ENCODE measurements around a stretch of chr7.

- PRO-cap, 10 experiments, result no peak in any of the 10 experiments
Measured at GRCh38 chr7:65631-65981, 126.8 kb upstream of the FAM20C start.

DNA sequence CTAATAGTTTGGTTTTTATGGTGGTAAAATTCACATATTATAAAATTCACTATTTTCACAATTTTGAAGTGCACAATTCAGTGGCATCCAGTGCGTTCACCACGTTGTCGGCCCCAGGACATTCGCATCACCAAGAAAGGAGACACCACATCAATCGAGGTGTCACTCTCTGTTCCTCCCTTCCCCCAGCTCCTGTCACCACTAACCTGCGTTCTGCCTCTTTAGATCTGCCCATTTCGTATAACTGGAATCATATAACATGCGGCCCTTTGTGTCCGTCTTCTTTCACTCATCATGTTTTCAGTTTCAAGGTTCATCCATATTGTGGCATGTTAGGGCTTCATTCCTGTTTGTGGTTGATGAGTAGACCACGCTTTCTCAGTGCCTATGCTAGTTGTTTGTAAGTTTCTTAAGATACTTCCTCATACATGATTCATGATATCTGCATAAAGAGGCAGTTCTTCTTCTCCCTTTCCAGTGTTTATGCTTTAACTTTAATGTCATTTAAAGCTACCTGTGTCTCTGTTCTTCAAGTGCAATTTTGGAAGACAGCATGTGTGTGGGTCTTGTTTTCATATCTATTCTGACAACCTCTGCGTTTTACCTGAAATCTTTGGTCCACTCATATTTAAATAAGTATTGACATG, 79.6 kb upstream of the FAM20C start:
- PRO-cap, 10 experiments, result peak in 1 of 10 experiments; most common minus-strand start position 296 of the sequence (in 1)

DNA sequence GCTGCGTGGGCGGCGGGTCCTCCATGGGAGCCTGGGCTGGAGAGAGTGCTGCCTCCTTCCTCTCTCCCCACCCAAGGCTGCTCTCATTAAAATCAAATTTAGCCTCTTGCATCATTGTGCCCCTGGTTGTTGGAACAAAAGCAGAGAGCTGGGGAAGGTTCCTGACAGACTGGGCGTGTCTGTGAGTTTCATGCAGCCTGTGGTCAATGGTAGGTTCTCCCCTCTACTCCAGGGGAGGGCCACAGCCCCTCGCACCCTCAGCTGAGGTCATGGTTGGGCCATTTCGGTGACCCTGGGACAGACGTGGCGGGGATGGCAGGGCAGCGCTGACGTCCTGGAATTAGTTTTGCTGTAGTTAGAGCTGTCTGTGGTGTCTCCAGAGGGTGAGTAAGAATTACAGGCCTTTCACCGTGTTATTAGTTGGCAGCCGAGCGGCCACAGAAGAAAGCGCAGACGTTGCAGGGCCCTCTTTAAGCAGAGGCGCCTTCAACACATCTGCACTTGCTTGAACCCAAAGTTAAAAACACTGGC, 2.6 kb downstream of the FAM20C start:
- PRO-cap, 10 experiments, result no peak in any of the 10 experiments

- PRO-cap, 10 experiments, result no peak in any of the 10 experiments
Measured at GRCh38 chr7:195476-196025, 3.2 kb downstream of the FAM20C start.

DNA sequence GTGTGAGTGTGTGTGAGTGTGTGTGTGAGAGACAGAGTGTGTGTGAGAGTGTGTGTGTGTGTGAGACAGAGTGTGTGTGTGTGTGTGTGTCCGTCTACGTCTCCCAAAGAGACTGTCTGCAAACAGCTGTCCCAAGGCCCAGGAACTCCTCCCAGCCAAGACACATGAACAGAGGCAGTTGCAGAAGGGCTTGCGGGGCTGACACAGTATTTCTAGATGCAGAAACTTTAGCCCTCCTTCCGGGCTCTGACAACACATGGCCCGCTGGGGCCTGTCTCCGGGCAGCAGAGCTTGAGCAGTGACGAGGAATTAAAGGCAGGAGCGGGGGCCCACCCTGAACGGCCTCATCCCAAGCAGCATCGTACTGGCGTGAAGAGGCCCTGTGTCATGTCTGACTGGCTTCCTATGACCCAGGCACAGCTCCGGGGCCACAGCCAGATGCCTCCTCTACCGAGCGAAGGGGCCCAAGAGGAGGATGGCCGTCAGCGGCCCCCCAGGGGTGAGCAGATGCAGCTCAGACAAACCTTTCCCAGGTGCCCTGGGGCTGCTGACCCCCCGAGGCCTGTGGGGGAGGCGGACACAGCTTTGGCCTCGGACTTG, 24.4 kb downstream of the FAM20C start:
- PRO-cap, 10 experiments, result no peak in any of the 10 experiments

DNA sequence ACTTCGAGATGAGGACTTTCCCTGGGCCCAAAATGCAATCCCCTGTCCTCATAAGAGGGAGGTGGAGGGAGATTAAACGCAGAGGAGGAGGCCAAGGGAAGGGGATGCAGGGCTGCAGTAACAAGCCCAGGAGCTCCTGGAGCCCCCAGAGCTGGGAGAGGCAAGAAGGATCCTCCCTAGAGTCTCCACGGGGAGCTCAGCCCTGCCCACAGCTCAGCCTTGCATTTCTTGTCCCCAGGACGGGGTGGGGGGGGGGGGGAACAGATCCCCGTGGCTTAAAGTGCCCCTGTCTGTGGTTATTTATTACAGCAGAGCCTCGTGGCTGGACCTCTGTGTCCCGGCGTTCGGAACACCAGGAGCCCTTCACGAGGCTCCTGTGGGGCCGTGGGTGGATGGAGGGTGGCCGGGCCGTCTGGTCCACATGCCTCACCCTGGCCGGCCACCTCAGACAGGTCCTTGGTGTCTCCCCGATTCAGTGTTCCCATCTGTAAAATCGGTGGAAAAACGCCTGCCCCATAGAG, 37.8 kb downstream of the FAM20C start:
- PRO-cap, 10 experiments, result no peak in any of the 10 experiments

- PRO-cap, 10 experiments, result no peak in any of the 10 experiments
Measured at GRCh38 chr7:230853-231450, 38.6 kb downstream of the FAM20C start.

DNA sequence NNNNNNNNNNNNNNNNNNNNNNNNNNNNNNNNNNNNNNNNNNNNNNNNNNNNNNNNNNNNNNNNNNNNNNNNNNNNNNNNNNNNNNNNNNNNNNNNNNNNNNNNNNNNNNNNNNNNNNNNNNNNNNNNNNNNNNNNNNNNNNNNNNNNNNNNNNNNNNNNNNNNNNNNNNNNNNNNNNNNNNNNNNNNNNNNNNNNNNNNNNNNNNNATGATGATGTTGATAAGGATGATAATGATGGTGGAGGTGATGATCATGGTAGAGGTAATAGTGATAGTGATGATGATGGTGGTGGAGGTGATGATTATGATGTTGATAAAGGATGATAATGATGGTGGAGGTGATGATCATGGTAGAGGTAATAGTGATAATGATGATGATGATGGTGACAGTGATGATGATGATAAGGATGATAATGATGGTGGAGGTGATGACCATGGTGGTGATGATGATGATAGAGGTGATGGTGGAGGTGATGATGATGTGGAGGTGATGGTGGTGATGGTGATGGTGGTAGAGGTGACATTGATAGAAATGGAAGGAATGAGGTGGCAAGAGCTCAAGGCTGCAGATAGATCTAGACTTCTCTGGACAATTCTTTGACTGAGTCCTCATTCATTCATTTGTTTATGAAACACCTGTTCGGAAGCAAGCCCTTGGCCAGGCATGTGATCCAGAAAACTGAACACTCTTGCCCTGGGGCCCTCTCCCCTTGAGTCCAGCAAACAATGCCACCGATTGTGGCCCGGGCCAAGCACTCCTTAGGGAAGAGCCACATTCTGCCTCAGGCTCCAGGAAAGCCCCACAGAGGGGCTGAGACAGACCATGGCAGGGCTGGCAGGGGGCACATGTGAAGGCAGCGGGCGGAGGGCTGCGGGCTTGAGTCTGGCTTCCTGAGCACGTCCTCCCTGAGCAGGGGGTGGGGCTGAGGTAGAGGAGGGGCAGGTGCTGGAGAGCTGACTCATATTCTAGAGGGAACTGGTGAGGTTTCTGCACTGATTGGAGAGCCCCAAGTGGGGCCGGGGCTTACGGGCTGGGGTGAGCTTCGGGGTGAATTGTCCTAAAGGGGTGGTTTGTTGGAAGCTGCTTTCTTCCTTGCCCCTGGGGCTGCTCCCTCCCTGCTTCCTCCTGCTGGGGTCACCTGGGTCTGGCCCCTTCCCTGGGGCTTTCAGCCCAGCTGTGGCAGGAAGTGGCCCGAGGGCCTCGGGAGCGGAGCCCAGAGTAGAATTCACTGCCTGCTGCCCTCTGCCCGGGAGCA, 48.1 kb downstream of the FAM20C start:
- PRO-cap, 10 experiments, result peak in 3 of 10 experiments; most common plus-strand start position 992 of the sequence (in 1); most common minus-strand start position 884 of the sequence (in 1)

DNA sequence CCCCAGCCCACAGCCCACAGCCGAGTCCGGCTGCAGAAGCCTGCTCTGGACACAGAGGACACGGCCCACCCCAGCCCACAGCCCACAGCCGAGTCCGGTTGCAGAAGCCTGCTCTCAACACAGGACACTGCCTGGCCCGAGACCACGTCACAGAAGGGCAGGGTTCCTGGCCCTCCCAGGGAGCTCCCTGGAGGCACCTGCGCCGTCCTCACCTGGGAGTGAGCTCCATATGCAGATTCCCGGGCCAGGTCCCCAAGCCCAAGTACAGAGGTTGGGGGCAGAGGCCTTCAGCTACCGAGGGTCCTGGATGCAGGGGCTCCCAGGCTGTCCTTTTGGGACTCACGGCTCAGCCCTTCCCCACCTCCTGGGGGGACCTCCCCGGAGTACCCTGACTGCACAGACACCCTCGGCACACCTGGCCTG, 23.8 kb upstream of the FOXL3 start:
- PRO-cap, 10 experiments, result no peak in any of the 10 experiments

DNA sequence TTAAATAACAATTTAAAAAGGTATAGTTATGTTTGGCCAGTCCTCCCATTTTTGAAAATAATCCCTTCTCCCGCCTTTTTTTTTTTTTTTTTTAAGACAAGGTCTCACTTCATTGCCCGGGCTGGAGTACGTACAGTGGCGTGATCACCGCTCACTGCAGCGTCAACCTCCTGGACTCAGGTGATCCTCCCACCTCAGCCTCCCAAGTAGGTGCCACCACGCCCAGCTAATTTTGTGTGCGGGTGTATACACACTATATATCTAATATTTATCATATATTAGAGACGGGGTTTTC, 16.3 kb downstream of the FOXL3 start:
- PRO-cap, 10 experiments, result peak in 9 of 10 experiments; most common minus-strand start position 84 of the sequence (in 7)

DNA sequence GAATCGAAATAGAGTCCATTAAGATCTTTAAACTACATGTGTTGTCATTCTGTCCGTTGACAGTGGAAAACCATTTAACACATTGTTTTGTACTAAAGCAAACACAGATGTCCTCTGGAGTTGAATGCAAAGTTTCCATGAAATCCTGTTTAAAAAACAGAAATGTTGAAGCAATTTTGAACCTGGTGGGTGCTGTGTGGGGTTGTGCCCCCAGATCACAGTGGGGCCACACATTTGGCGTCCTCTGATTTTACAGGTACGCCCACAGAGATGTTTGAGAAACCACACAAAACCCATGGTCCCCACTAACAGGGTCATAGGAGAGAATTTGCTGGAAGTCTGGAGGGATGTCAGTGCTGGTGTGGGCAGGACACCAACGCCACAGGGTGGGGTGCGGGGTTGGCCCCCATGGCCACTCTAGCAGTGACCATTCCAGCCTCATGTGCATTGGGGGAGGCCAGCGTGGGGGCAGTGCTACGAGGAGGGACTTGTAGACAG, 33.8 kb downstream of the FOXL3 start:
- PRO-cap, 10 experiments, result peak in 1 of 10 experiments; most common minus-strand start position 202 of the sequence (in 1)

DNA sequence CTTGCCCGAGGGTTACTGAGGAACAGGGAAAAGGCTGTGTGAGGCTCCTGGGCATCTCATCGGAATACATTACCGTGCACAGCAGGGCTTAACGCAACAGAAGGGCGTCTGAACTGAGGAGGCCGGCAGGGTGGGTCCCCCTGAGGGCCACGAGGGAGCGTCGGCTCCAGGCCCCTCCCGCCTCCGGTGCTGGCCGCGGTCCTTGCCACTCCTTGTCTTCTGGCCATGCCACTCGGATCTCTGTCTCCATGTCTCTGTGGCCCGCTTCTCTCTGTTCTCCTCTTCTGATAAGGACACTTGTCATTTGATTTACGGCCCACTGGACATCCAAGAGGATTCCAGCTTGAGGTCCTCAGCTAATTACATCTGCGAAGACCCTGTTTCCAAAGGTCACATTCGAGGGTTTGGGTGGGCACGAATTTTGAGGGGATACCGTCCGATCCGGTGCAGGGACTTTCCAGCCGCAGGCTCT, 50.7 kb downstream of the FOXL3 start:
- PRO-cap, 10 experiments, result no peak in any of the 10 experiments

DNA sequence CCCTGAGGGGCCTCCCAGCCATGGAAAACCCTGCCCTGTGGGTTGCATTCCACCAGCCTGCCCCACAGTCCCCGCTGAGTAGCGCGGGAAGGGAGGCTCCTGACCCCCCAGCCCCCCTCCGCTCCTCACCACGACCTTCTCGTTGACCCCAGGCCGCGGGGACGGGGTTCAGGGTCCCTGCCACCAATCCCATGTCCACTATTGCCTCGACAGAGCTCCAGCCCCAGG, 57.7 kb downstream of the FOXL3 start:
- PRO-cap, 10 experiments, result no peak in any of the 10 experiments

DNA sequence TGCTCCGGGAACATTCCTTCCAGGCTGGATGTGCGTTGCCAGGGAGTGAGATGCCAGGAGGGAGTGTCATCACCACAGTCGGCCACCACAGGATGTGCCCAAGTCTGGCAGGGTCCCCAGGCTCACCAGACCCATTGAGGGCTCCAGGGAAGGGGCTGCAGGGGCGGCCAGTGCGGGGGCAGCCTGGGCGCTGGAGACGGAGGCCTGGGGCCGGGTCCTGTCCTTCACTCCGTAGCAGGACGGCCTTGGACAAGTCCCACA, 63.9 kb downstream of the FOXL3 start:
- PRO-cap, 10 experiments, result no peak in any of the 10 experiments

DNA sequence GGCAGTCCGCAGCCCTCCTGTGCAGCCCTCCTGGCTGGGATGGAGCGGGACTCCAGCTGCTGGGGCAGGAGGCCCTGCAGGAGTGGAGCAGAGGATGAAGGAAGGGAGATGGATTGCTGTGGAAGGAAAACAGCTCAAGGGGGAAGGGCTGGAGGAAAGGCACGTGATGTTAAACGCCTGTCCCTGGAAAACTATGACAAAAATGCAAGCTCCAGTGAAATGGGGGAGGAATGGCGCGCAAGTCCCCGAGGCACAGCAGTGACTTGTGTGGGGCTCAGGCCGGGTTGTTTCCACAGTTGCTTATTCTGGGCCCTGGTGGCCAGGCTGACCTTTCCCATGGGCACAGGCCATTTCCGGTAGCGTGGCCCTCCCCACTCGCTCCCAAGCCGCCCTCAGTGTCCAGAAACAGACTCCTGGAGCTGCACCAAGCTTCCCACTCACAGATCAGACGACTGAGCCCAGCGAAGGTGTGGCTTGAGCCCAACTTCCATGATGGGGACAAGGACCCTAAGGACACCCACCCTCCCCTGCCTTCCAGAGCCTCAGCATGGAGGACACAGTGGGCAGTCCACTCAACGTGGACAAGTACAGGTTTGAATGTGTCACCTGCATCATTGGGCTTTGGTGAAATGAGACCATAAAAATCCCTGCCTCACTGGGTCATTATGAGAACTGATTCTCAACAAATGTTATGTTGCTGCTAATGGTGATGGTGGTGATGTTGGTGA, 68.2 kb upstream of the PDGFA start:
- PRO-cap, 10 experiments, result no peak in any of the 10 experiments

GRCh38 chr7:801852-802993, 30.1 kb upstream of the SUN1 start:
- PRO-cap, 10 experiments, result peak in 9 of 10 experiments; most common plus-strand start chr7:802106 (in 7); most common minus-strand start chr7:802002 (in 6)

DNA sequence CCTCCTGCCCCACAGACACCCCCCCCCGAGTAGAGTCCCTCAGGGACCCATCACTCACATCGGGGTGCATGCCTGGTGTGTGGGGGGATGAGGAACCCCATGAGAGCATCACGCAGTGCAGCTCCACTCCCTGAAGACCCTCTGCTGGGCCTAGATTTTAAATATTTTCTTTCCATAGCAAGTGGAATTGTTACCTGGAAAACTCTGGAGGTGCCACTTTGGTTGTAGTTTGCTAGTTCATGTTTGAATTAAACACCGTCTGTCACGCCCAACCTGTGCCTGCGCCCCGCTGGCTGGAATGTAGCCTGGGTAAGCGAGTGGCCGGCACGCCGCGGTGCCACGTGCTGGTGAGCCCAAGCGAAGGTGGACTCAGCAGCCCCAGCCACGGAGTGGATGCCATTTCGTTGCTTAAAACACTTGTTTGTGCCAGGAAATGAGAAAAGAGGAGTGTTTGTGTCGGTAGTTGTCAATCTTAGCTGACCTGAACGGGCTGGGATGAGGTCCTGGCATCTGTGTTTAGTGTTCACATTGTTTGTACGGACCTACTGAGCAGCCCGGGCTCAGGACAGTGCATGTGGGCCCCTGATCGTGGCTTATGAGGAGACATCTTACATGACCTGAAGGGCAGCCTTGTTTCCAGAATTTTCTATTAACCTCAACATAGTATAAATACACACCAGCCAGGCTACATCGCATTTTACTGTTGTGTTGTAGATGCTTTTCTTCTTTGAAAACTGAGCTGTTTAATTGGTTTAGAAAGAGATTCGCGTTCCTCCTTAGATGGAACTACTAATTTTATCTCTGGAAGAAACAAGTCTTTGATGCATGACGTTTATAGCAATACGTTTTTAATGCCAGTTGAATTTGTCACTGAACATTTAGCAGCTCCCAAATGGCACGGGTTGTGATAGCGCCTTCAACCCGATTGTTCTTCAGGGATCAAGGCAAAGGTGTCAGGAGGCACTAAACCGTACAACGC, 2.9 kb downstream of the GET4 start:
- PRO-cap, 10 experiments, result peak in 1 of 10 experiments; most common plus-strand start position 337 of the sequence (in 1); most common minus-strand start position 300 of the sequence (in 1)

GRCh38 chr7:892520-893613, 16.5 kb downstream of the GET4 start:
- PRO-cap, 10 experiments, result no peak in any of the 10 experiments

DNA sequence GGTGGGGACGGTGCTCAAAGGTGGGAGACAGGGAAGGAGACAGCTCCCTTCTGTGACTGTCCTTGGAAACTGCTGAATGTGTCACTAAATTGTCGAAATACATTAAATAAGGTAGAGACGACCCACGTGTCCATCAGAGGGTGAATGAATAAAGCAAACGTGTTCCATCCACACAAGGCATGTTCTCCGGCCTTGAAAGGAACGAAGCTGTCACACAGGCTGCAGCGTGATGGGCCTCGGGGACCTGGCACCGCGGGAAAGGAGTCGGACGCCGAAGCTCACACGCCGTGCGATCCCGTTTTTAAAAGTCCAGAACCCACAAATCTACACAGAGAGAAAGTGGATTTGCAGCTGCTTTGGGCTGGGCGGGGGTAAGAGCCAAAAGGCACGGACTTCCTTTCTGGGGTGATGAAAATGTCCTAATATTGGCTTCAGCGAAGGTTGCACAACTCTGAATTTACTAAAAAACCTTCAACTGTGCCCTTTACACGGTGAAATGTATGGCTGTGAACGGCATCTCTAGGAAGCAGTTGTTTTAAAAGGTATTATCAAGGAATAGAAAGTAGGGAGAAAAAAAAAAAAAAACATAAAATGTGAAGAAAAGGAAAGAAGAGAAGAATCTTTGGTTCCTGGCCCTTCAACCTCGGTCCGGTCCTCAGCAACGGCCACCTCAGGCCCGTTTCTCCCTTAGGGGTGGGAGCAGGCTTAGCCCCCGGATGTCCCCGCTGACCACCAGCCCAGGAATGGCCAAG, 23.1 kb downstream of the ADAP1 start:
- PRO-cap, 10 experiments, result peak in 1 of 10 experiments; most common minus-strand start position 309 of the sequence (in 1)

DNA sequence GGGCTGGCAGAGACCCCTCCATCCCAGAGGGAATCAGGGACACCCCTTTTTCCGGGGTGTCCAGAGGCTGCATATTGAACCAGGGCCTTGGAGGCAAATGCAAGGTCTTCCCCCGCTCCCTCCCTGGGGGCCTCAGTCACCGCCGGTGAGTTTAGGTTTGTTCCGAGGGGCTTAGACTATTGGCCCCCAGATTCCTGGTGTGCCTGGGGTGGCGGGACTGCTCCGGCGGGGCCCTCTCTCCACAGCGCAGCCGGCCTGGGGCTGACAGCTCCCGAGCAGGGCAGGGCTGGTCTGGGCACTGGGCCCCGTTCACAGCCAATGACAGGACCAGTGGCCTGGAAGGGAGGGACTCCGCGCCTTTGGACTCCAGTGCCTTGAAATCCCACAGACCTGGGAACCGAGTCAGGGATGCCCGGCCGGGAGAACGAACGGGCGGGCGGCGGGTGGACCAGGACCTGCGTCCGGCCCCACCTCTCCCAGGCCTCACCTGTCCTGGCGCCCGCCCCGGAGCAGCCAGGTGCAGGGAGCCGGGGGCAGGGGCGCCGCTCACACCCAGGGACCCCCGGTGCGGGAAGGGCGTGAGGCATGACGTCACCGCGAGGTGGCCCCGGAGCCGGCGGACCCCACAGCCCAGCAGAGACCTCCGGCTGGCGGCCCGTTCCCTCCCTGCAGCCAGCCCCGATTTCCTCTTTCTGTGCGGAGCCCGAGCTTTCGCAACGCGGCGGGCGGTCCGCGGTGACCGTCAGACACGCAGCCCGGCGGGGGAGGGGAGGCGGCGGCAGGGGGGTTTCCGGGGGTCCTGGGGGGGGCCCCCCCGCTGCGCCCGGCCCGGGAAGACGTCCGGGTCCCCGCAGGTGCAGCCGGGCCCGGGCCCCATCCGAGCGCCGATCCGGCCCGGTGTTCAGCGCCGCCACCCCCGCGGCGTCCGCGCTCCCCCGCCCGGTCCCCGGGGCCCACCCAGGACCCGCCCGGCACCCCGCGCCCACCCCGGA, 816 bp downstream of the ADAP1 start:
- PRO-cap, 10 experiments, result peak in 8 of 10 experiments; most common plus-strand start position 405 of the sequence (in 6); most common minus-strand start position 263 of the sequence (in 2)

Measured in Metastatic Breast Carcinoma in the Brain (tissue), 10 donors.